Skeletal muscle satellite cell (primary cell): ENCODE data around the gene H2BC12L.

- CAGE, long polyA plus RNA: no peak
Observed at GRCh38 chr21:42220098-42220993, 1.4 kb downstream of the ABCG1 start.

- CAGE, long polyA plus RNA: no peak
Observed at GRCh38 chr21:42232501-42232899, 13.6 kb downstream of the ABCG1 start.

DNA sequence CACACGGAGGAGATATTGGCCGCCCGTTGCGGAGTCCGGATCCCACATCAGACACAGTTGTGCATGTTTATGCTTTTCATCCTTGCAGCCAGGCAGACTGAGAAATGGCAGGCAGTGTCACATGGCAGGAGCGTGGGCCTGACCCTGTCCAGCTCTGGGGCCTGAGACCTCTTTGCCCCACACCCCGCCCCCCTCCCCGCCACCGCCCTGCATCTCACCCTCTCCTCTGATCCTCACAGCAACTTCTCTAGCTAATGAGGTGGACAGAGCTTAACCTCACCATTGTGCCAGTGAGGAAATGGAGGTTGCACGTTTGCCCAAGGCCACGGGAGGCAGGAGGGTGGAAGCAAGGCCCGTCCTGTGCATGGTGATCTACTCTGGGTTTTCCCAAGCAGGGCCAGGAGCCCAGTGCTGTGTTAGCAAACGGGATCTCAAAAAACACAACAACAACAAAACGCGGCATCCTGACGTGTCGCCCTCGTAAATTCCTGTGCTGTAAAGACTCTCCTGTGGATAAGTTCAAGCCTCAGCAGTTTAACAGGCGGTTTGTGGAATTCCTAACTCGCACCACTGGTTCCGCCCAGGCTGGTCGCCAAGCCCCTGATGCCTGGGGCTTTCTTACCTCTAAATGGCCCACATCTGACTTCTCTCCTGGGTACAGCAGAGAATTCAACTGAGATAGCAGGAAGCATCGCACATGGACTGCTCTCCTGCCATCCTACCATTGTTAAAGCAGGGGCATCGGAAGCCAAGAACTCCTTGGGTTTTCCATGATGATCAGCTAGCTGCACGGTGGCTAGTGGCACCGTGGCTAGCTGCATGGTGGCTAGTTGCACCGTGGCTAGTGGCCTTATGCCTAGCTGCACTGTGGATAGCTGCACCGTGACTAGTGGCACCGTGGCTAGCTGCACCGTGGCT lies 39.1 kb downstream of the TFF3 start:
- CAGE, long polyA plus RNA: no peak

GRCh38 chr21:42309871-42310978 lies 5.0 kb downstream of the TFF3 start:
- CAGE, long polyA plus RNA: no peak

GRCh38 chr21:42332428-42333301 lies 17.5 kb upstream of the TFF3 start:
- CAGE, long polyA plus RNA: no peak

- CAGE, long polyA plus RNA: no peak
Observed at GRCh38 chr21:42593731-42594254, 59.6 kb upstream of the PDE9A start.

- CAGE, long polyA plus RNA: no peak
Observed at GRCh38 chr21:42616366-42616913, 37.0 kb upstream of the PDE9A start.

GRCh38 chr21:42656108-42656900 lies 2.9 kb downstream of the PDE9A start:
- CAGE, long polyA plus RNA: no peak

GRCh38 chr21:42932997-42933531 lies 7.6 kb upstream of the ERVH48-1 start:
- CAGE, long polyA plus RNA: no peak

GRCh38 chr21:42990076-42990922 lies 15.9 kb downstream of the PKNOX1 start:
- CAGE, long polyA plus RNA: no peak

DNA sequence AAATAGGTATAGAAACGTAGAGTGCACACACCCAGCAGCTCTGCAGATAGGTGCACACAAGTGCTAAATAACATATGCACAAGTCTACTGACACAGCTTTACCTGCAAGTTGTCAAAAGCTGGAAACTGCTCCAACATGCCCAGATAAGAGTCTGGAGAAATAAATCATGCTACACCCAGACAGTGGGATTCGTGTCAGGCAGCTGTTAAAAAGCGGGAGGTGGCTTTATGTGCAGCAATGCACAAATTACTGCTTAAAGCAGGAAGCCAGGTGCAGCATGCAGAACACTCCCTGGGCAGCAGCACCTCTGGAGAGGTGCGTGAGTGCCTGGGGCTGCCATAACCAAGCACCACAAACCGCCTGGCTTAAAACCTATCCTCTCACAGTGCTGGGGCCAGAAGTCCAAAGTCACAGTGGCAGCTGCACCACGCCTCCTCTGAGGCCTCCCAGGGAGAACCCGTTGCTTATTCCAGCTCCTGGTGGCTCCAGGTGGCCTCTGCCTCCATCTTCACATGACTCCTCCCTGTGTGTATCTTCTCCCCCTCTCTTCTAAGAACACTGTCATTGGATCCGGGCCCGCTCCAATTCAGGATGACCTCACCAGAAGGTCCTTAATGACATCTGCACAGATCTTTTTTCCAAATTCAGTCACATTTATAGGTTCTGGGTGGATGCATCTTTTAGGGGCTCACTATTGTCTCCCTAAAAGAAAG lies 115.6 kb downstream of the SIK1 start:
- CAGE, long polyA plus RNA: no peak

DNA sequence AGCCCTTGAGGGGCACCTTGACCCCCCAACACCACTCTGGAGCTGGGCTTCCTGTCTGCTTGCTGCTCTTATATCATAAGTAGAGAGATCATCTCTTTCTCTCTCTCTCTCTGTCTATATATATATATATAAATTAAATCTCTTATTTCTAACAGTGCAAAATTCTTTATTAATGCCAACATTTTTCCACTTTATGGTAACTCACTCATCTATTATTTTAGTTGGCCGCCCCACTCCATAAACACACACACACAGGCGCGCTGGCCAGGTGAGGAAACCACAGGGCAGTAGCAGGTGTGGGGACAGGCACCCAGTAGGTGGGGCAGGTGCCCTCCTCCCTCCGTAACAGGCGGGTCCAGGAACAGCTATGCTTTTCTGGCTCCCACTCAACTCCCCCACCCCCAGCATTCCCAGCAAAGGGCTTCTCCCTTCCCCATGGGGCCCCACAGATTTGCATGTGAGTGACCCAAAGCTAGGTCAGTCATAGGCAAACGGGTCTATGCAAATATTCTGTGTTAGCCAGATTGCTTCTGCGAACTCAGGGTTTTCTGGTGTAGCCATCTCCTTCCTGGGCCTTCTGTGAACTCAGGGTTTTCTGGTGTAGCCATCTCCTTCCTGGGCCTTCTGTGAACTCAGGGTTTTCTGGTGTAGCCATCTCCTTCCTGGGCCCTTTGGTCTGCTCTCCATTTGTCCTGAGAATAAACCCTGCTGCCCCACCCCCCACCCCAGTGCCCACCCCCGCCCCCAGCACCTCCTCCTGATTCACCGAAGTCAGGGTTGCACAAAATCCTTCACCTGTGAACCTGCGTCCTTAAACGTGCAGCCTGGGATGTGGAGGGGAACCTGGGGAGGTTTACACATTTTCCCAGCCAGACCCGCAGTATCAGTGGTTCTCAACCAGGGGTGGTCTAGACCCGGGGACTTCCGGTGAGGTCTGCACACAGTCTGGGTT lies 114.1 kb downstream of the SIK1 start:
- CAGE, long polyA plus RNA: no peak

DNA sequence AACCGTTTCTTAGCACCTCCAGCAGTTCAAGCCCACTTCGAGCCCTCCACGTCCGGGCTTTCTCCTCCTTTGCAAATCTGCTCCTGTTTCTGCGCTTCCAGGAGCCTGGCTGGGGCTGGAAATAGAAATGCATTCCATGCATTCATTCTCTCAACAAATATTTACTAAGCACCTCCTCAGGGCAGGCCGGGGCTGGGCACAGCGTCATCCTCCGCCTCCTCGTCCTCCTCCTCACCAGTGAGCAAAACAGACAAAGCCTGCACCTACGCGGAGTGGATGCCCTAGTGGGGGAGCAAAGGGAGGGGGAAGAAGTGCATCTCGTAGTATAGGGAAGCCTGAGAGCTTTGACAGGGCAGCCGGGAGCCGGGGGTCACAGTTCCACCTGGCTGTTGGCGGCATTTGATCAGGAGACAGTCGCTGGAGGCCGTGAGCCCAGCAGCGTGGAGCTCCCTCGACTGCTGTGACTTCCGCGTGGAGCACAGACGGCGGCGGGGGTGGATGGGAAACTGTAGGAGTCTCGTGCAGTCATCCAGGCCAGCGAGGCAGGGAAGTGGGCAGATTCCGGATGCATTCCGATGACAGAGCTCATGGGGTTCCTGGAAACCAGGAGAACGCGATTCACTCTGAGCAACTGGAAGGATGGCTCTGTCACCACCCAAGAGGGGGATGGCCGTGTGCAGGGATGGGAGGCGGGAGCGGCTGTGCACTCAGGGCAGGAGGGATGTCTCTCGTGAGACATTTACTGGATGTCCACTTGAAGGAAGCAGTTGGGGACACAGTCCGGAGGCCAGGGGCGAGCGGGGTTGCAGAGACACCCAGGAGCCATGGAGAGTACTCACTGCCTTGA lies 93.4 kb downstream of the SIK1 start:
- CAGE, long polyA plus RNA: no peak

DNA sequence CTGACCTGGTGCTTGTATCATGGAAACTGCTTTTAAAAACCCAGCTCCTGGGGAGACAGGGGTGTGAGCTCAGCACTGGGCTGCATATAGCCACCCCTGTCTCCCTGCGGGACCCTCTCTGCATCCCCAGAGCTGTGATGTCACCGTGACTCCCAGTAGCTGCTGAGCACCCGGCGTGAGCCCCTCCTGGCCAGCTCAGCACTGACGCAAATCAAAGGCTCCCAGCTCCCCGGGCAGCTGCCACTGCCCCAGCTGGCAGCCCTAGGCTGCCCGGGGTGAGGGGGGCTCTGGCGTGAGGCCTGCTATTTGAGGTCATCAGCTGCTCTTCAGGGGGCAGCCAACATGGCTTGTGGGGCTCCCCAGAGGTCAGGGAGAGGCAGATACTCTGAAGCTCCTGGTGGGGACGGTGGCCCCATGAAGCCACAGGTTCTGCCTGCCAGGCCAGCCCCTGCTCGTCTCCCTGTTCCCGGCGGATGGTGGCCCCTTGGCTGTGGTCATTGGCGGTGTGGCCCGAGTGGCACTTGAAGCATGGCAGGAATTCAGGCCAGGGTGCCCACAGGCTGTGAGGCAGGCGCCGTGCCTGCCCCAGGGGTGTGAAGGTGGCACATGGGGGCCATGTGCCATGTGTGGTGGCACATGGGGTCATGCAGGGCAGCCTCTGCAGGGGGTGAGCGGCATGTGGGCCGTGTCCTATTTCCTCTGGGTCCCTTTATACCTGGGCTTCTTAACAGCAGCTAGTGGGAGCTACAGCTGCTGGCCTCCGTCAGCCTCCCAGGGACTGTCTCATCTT lies 85.4 kb downstream of the SIK1 start:
- CAGE, long polyA plus RNA: no peak

GRCh38 chr21:43344018-43344884 lies 82.7 kb downstream of the SIK1 start:
- CAGE, long polyA plus RNA: no peak

- CAGE, long polyA plus RNA: no peak
Observed at GRCh38 chr21:43360852-43362130, 65.6 kb downstream of the SIK1 start.

GRCh38 chr21:43439309-43439653 lies 12.3 kb upstream of the SIK1 start:
- CAGE, long polyA plus RNA: no peak

- CAGE, long polyA plus RNA: no peak
Observed at GRCh38 chr21:43477818-43478215, 50.9 kb upstream of the SIK1 start.

DNA sequence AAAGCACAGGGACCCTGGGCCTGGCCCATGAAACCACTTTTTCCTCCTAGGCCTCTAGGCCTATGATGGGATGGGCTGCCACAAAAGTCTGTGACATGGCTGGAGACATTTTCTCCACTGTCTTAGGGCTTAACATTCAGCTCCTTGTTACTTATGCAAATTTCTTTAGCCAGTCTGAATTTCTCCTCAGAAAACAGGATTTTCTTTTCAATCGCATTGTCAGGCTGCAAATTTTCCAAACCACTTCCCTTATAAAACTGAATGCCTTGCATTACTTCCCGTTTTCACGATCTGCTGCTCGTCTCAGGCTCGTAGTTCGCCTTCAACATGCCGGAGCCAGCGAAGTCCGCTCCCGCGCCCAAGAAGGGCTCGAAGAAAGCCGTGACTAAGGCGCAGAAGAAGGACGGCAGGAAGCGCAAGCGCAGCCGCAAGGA lies at the start of gene H2BC12L:
Gene H2BC12L, plus strand, starts transcription at position 271 of the 434 bp plus-strand sequence.
- CAGE, long polyA plus RNA: no peak

DNA sequence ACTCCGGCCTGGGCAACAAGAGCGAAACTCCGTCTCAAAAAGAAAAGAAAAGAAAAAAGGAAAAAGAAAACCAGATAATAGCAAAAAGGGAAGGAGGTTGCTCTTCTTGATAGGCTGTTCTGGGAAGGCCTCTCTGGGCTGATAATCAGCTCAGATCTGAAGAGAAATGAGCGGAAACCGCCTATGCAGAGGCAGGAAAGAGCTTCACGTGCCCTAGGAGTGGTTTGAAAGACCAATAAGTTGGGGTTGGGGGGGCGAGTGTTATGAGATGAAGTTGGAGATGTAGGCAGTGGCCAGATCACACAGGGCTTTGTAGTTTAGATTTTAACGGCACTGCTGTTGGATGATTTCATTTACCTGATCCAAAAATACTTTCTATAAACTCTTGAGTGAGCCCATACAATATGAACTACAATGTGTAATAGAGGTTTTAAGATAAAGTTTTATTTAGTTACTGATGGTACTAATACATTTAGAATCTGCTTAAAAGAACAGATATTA lies 1.2 kb downstream of the RRP1B start:
- CAGE, long polyA plus RNA: no peak